Ileum (tissue), 1 donor: ENCODE measurements around a stretch of chr12.

GRCh38 chr12:124582132-124582544, 14.7 kb upstream of the NCOR2 start:
- PRO-cap: no peak

- PRO-cap: no peak
These were observed 127.9 kb downstream of the SCARB1 start for GRCh38 chr12:124735642-124736357.

- PRO-cap: no peak
These were observed 126.7 kb downstream of the SCARB1 start for GRCh38 chr12:124736985-124737424.

DNA sequence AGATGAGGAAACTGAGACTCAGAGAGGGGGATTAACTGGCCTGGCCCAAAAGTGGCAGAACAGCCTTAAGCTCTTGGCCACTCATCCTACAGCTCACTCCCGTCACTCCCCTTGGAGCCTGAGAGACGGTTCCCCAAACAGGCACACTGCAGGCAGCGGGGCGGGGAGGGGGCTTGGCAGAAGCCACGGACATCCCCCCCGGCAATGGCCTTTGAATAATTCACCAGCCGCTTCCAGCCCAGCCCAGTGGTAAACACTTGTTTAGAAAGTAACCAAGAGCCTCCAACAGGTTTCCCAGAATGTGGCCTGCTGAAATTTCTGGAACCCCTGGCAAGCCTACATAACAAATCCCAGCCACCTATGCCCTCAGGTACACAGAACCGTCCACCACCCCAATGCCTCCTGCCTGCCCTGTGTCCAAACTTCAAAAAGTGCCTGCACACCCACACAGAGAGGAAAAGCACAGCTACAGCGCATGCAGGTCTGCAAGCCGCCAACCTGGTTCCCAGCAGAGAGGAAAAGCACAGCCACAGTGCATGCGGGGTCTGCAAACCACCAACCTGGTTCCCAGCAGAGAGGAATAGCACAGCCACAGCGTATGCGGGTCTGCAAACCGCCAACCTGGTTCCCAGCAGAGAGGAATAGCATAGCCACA, 113.7 kb downstream of the SCARB1 start:
- PRO-cap: no peak

- PRO-cap: no peak
These were observed 89.0 kb downstream of the SCARB1 start for GRCh38 chr12:124774653-124775146.

DNA sequence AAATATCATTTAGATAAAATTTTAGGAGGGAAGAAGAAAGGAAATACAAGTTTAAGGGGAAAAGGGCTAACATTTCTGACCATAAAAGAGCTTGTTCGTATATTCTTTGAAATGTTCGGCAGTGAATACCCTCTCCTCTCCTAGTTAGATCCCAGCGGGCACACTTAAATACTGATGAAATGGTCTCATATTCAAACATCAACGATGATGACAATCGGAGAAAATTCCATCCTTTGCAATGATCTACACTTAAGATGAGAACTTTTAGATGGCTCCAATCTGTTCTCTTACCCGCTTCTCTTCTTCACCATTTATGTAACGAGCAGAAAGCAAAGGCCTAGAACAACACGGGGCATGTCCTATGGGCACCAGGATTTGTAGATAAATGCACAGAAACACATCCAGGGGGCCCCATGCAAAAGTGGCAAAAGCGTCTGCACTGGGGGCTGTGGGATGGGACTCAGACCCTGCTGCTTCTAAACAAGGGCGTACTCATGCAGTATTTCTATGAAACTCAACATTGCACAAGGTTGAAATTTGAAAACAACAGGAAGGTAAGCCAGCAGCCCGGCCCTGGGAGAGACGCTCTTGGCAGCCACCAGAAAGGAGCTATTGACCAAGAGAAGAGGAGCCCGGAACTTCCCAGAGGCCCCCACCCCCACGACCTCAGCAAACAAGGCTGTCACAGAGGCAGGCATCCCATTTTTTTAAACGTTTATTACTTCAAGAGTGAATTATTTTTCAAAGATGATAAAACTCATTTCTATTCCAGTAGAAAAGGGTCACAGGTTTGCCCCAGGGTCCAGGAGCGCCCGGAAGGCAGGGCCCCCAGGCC, 86.5 kb downstream of the SCARB1 start:
- PRO-cap: no peak

- PRO-cap: no peak
These were observed 56.0 kb downstream of the SCARB1 start for GRCh38 chr12:124807524-124808128.

DNA sequence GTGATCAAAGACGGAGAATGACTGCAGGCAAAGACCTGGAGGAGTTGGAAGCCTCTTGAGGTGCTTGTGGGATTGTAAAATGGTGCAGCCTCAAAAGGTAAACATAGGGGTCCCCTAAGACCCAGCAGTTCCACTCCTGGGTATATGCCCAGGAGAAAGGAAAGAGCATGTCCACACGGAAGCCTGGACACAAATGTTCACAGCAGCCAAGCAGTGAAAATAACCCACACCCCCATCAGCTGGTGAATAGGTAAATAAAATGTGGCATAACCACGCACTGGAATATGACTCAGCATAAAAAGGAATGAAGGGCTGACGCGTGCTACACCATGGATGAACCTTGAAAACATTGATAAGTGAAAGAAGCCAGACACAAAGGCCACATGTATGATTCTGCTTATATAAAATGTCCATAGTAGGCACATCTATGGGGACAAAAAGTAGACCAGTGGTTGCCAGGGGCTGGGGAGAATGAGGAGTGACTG, 3.7 kb upstream of the SCARB1 start:
- PRO-cap: no peak

DNA sequence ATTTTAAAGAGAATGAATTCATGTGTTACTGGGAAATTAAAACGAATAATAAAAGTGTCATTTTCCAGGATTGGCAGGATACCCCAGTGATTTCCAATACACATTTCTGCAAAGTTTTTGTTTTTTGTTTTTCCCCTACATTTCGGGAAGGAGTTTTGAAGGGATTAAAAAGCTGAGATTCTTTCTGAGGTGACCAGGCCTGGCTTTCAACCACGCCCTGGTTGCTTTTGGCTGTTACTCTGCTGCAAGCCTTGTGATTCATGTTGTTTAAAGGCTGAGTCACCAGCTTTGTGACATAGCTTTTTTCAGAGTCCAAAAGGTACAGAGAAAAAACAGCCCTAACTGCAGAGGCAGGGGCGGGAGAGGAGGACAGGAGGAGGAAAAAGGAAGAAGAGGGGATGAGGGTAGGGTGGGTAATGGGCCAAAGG, 1.8 kb upstream of the UBC start:
- PRO-cap: bidirectional peak, plus-strand start at position 353 of the sequence, minus-strand start at position 241 of the sequence

DNA sequence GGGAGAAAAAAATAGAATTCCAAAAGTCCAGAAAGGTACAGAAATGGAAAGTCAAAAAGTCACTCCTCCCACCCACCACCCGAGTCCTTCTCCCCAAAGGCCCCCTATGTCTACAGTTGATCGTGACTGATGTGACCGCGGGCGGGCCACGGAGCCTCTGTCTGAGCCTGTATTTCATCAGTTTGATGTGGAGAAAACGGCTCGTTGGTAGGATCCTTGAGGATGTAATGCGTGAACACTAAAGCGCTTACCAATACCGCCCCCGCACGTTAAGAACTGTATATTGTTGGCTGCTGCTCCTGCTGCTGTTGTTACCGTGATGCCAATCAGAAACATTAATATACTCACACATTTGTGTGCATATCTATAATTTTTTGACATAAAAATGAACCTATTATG, 24.6 kb upstream of the UBC start:
- PRO-cap: no peak

DNA sequence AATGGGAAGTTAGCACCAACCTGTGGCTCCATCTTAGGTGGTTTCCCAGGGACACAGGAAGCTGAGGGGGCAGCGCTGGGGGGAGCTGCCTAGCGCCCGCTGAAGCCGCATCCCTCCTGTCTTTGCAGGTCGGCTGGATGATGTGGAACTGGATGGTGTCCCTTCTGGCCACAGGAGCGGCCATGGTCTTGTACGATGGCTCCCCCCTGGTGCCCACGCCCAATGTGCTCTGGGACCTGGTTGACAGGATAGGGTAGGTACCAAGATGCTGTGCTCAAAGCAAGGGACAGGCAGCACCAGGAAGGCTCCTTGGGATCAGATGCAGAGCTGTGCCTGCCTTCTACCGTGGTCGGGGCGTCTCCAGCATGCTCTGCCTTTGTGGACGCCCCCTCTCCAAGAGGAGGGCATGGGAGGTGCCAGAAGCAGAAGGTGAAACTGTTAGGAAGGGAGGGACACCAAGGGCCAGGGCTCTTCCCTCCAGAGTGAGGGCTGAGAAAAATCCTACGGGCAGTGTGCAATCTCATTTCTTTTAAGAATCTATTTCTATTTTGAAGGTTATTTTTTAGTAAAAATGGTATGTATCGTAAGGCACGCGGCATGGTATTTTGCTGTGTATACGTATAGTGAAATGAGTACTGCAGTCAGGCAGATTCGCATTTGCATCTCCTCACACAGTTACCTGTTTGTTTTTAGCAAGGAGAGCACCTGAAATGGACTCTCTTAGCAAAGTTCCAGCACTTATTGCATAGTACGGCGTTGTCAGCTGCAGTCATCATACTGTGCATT, 53.5 kb downstream of the AACS start:
- PRO-cap: no peak

DNA sequence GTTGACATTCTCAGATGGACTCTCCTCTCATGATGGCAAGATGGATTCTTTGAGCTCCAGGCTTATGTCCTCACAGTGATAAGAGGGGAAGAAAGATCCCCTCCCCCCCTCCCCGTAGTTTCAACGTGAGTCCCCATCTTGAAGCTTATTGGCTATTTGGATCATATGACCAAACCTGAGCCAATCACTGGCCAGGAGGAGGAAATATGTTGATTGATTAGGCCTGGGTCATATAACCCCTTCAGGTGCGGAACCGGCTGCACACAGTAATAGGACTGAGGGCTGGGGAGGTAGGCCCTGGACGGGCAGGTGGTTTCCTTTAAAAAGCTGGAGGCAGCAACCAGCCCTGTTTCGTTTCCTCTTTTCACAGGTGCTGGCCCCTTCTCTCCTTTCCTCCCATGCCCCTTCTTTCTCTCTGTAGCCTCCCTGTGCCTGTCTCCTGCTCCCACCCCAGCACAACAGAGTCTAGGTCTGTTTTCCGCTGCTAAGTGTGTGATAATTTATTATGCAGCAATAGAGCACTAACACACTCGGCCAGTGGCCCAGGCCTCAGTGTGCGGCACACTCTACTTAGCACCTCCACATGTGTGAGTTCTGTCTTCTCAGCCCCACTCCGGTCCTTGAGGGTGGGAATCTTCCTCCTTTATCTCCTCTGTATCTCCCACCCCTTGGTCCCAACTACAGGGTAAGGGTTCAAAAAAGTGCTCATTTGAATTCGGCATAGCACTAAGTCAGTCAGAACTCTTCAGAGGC, 36.4 kb upstream of the TMEM132B start:
- PRO-cap: no peak

DNA sequence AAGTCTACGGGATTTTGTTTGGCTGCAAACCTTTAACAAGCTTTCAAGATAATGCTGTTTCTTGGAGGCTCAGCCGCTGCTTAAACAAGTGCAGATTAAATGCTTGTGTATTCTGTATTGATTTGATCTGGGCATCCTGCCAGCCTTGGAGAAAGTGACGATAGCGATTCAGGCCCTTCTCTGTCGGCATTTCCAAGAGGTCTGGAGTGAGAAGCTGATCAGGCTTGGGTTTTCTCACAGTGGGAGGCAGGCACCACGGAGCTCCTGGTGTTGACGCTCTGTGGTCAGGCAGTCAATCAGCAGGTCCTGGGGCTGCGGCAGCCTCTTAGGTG, 34.2 kb downstream of the TMEM132B start:
- PRO-cap: no peak

- PRO-cap: no peak
These were observed 201.1 kb downstream of the TMEM132B start for GRCh38 chr12:125387182-125387785.

- PRO-cap: bidirectional peak, plus-strand start at chr12:125861876, minus-strand start at chr12:125861750
These were observed 675.5 kb downstream of the TMEM132B start for GRCh38 chr12:125861514-125862203.

DNA sequence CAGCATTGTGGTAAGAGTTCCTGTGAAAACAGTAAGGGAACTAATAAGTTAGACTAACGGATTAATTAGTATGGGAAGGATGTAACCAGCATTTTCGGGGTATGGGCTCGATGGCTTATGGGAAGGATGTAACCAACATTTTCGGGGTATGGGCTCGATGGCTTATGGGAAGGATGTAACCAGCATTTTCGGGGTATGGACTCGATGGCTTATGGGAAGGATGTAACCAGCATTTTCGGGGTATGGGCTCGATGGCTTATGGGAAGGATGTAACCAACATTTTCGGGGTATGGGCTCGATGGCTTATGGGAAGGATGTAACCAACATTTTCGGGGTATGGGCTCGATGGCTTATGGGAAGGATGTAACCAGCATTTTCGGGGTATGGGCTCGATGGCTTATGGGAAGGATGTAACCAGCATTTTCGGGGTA, 1397.1 kb downstream of the TMEM132B start:
- PRO-cap: no peak

- PRO-cap: no peak
These were observed 1390.5 kb upstream of the TMEM132C start for GRCh38 chr12:126876525-126876783.

DNA sequence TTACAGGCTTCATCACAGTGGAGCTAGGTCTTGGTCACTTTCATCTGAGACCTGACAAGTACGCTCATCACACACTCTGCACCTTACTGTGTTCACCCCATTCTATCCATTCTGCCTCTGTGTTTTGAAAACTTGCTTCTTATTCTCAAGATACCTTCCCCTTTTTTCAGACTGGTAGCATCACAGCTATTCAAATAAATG, 1104.3 kb upstream of the TMEM132C start:
- PRO-cap: no peak

GRCh38 chr12:127237094-127237652, 1029.8 kb upstream of the TMEM132C start:
- PRO-cap: no peak

DNA sequence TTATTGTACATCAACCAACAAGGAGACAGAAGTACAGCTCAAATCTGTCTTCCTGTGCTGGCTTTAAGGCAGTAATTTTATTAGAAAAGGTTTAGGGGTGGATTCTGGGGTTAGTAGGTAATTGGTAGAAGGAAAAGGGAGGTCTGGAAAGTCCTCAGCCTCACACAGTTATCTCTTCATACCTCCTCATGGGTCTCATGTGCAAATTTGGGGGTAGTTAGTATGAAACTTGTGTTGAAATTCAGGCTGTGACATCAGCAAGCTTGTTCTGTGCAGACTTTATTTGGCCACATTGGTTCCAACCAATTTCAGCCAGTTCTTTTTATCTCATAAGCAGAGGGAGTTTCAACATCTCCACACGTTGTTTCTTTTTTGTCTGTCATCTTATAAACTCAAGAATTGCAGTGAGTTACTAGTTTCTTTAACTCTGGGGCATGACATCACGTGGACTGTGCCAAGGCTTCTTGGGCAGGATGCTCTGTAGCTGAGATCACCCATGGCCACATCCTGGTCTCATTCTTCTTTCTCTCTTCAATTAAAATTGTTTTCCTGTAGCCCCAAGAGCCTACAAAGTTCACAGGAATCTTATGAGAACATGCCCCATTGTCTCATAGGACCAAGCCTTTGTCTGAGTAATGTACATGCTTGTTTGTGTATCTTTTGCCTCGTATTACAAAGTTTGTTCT, 982.2 kb upstream of the TMEM132C start:
- PRO-cap: no peak